H1 (cell line): ENCODE results near the gene HOOK1.

GRCh38 chr1:59669763-59670028, 145.1 kb upstream of the HOOK1 start:
- RRBS = no CpG with 5 or more reads among the region's 8 CpGs
CAGE:
- cytosol, long polyA plus RNA = no peak
- long polyA plus RNA = no peak
- nucleus, long polyA plus RNA = no peak

- RRBS = no CpG with 5 or more reads among the region's 6 CpGs
CAGE:
- cytosol, long polyA plus RNA = no peak
- long polyA plus RNA = no peak
- nucleus, long polyA plus RNA = no peak
Measured at GRCh38 chr1:59682344-59683214, 132.2 kb upstream of the HOOK1 start.

- RRBS = no CpG with 5 or more reads among the region's 4 CpGs
CAGE:
- cytosol, long polyA plus RNA = no peak
- long polyA plus RNA = no peak
- nucleus, long polyA plus RNA = no peak
Measured at GRCh38 chr1:59691349-59691741, 123.4 kb upstream of the HOOK1 start.

- RRBS = no CpG with 5 or more reads among the region's 1 CpG
CAGE:
- cytosol, long polyA plus RNA = no peak
- long polyA plus RNA = no peak
- nucleus, long polyA plus RNA = no peak
Measured at GRCh38 chr1:59703550-59703927, 111.2 kb upstream of the HOOK1 start.

- RRBS = no CpG with 5 or more reads among the region's 2 CpGs
CAGE:
- cytosol, long polyA plus RNA = no peak
- long polyA plus RNA = no peak
- nucleus, long polyA plus RNA = no peak
Measured at GRCh38 chr1:59743189-59743939, 71.4 kb upstream of the HOOK1 start.

- RRBS = under 1% methylated on average over 37 of the region's 86 CpGs
CAGE:
- cytosol, long polyA plus RNA = start-site peak on the plus strand at chr1:59814931-59815008, 224 reads
- long polyA plus RNA = start-site peak on the plus strand at chr1:59814917-59815008, 303 and 497 reads in 2 replicates
- nucleus, long polyA plus RNA = start-site peak on the plus strand at chr1:59814930-59815008, 330 reads
Measured at GRCh38 chr1:59814720-59815766, at the start of gene HOOK1. TSS of gene HOOK1 (plus strand) at chr1:59814949.

DNA sequence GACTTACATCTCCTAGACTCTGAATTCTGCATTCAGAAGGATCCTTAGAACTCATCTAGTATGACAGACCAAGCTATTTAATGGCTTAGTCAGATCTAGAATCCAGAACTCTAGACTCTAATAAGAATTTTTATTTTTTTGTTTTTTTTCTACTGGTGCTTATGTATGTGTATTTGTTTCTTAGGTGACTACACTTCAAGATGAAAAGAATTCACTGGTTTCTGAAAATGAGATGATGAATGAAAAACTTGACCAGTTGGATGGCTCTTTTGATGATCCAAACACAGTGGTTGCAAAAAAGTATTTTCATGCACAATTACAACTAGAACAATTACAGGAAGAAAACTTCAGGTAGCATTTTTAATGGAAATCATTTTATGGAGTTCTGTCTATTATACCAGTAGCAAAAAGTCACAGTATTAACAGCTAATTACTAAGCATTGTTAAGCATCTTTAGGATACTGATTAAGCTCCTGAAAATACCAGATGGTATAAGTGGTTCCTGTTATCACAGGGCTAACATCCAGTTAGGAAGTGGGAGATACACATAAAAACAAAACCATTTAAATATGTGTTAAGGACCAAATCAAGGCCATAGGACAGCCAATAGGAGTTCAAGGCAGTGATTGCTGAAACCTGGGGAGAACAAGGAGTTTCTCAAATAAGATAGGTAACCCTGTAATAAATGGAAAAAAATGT, 28.6 kb downstream of the HOOK1 start:
CAGE:
- cytosol, long polyA plus RNA = no peak
- long polyA plus RNA = no peak
- nucleus, long polyA plus RNA = no peak

DNA sequence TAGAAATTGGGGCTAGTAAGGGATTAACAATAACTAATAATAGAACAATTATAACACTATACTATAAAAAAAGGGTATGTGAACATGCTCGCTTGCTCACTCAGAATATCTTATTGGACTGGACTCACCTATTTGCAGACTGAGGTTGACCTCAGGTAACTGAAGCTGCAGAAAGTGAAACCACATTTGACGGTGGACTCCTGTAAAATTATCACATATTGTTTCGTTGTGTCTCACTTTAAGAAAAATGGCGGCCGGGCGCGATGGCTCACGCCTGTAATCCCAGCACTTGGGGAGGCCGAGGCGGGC, 209.1 kb upstream of the NFIA start:
- RRBS = no CpG with 5 or more reads among the region's 10 CpGs
CAGE:
- cytosol, long polyA plus RNA = no peak
- long polyA plus RNA = no peak
- nucleus, long polyA plus RNA = no peak

- RRBS = no CpG with 5 or more reads among the region's 13 CpGs
CAGE:
- cytosol, long polyA plus RNA = no peak
- long polyA plus RNA = no peak
- nucleus, long polyA plus RNA = no peak
Measured at GRCh38 chr1:60983688-60984336, 98.5 kb upstream of the NFIA start.

DNA sequence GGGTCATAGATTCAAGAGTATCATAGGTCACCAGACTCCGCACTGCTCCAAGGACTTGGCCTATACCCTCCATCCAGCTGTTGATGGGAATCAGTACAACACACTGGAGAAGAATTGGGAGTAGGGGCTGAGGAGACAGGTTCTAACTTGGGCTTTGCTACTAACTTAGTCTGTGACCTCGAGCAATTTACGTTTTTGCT, 84.9 kb upstream of the NFIA start:
- RRBS = no CpG with 5 or more reads among the region's 3 CpGs
CAGE:
- cytosol, long polyA plus RNA = no peak
- long polyA plus RNA = no peak
- nucleus, long polyA plus RNA = no peak

DNA sequence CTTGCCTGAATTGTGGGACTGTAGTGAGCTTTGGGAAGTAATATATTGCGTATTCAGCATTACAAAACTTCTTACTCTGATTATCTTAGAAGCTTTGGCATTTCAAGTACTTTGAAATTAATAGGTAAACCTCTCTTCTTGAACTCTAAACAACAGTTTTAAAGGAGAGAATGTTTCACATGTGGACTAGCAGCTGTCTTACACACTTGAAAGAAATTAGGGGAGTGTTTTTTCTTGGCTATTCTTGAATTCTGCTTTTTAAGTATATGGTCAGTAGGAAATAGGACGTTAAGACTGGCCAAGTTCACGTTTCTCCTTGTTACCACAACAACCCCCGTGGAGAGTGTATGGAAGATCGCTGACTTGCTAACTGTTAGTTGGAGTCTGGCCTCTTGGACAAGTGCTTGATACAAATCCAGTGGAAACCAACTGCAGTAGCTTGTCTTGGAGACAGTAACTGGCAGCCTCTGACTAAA, 3.9 kb upstream of the NFIA start:
- RRBS = no CpG with 5 or more reads among the region's 5 CpGs
CAGE:
- cytosol, long polyA plus RNA = no peak
- long polyA plus RNA = no peak
- nucleus, long polyA plus RNA = no peak

- RRBS = no CpG with 5 or more reads among the region's 11 CpGs
CAGE:
- cytosol, long polyA plus RNA = no peak
- long polyA plus RNA = no peak
- nucleus, long polyA plus RNA = no peak
Measured at GRCh38 chr1:61090430-61090869, 8.1 kb downstream of the NFIA start.

- RRBS = no CpG with 5 or more reads among the region's 6 CpGs
CAGE:
- cytosol, long polyA plus RNA = no peak
- long polyA plus RNA = no peak
- nucleus, long polyA plus RNA = no peak
Measured at GRCh38 chr1:61147883-61148451, 65.6 kb downstream of the NFIA start.

DNA sequence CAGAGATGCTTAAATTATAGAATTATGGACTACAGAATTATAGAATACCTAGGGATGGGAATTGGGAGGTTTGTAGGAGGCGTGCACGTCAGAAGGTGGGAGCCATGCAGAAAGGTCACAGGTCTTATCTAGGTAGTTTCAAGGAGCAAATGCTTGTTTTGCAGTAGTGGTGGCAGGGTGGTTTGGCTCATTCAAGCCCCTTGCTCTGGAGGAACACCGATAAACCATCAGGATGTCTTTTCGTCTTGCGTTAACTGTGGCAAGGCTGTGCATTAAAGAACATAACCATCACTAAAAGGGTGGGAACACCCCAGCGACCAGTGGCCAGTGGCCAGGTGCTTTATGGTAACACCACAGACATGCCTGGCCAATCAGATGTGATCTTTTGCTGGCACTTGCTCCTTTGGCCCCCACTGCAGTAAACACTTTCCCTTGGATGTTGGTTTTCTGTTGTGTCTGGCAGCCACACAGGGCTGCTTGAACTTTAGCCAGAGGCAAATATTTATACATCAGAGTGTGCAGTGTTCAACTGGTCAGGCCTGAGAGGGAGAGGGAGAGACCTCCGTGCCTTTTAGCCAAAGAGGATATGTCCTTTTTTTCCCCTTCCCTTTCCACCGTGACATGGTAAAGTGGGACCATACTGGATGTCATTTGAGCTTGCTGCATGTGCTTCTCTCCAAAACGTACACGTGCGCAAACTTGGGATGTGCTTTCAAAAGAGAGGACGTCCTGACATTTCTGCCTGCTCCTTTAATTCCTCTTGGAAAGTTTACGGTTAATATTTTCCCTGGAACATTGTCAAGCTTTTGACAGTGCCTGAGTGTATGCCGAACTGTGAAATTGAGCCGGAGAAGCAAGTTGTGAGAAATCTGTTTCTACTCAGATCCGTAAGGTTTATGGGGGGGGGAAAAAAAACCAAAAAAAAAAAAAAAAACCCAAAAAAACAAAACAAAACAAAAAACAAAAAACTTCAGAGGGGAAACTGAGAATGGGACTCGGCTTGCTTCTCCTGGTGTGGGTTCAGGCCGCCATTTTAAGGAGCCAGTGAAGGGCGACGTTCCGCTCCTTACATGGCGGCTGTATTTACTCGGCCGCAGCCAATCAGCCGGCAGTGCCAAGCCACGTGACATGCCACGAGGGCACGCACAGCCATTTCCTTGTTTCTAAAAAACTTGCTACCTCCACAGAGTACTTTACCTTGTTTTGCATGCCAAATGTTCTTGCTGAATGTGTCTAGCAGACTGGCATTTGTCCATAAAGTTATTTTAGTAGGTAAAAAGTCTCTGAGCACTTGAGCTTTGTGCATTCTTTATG, 101.3 kb downstream of the NFIA start:
- RRBS = no CpG with 5 or more reads among the region's 28 CpGs
CAGE:
- cytosol, long polyA plus RNA = no peak
- long polyA plus RNA = no peak
- nucleus, long polyA plus RNA = no peak

DNA sequence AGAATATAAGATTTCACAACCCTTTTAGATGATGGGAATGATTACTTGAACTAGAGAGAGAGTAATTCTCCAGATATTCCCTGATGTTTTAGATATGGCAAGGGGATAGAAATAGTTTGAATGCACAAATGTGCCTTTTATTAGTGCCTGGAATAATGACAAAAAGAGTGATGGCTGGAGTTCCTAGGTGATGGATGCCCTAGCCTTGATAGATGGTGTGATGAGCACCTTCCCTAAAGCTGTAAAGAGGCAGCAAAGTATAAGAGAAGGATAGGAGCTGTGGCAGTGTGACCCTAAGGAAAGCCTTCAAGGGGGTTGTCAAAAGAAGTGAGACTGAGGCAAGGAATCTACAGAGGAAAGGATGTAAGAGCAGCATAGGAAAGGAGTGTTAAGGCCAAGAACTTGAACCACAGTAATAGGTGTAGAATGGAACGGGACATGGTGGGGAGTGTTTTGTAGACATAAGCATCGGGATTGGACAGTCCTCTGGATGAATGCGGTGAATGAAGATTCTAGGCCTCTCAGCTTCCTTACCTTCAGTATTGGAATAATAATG, 317.5 kb downstream of the TM2D1 start:
- RRBS = no CpG with 5 or more reads among the region's 3 CpGs
CAGE:
- cytosol, long polyA plus RNA = no peak
- long polyA plus RNA = no peak
- nucleus, long polyA plus RNA = no peak

DNA sequence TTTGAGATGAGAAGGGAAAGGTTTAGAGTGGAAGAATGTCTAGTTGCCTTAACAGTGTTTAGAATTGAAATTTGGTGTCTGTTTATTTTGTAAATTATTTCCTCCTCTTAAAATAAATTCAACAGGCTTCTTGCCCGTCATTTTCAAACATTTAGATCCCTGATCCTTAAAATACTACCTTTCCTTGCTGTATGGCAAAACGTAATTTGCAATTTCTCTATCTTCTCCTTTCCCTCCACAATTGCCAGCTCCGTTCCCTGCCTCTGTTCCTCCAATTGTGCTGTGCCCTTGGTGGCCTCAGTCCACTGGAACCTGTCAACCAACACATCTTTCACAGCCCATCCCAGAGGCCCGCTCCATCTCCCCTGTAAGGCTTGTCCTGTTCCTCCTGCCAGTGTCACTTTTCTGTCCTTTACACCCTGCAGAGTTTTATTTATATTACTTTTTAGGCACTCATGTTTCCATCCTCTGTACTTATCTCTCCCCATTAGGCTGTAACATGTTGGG, 304.1 kb downstream of the TM2D1 start:
- RRBS = no CpG with 5 or more reads among the region's 4 CpGs
CAGE:
- cytosol, long polyA plus RNA = no peak
- long polyA plus RNA = no peak
- nucleus, long polyA plus RNA = no peak

DNA sequence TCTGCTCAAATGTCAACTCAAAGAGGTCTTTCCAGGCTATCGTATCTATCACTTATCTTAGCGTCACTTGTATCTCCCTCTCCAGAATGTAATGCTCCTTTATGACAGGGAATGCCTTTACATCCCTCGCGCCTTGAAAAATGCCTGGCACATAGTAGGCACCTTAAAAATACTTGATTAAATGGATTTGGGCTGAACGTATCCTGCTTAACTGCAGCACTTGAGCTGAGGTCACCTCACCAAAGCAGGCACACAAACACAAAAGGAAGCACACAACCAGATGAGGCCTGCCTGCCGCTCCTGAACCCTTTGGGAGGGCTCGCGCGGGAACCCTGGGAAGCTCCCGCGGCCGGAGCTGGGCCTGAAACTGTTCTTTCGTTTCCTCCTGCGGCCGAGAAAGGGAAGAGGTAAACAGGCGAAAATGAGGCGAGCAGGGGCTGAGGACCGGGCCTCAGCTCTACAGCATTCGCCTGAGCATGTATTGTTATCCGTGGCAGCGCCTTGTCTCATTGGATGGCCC, 1.1 kb upstream of the USP1 start:
- RRBS = under 1% methylated on average over 5 of the region's 21 CpGs
CAGE:
- cytosol, long polyA plus RNA = no peak
- long polyA plus RNA = no peak
- nucleus, long polyA plus RNA = no peak

- RRBS = no CpG with 5 or more reads among the region's 2 CpGs
CAGE:
- cytosol, long polyA plus RNA = no peak
- long polyA plus RNA = no peak
- nucleus, long polyA plus RNA = no peak
Measured at GRCh38 chr1:62596773-62597309, 479 bp upstream of the ANGPTL3 start.

- RRBS = no CpG with 5 or more reads among the region's 7 CpGs
CAGE:
- cytosol, long polyA plus RNA = no peak
- long polyA plus RNA = no peak
- nucleus, long polyA plus RNA = no peak
Measured at GRCh38 chr1:62598985-62599904, 1.9 kb downstream of the ANGPTL3 start.

DNA sequence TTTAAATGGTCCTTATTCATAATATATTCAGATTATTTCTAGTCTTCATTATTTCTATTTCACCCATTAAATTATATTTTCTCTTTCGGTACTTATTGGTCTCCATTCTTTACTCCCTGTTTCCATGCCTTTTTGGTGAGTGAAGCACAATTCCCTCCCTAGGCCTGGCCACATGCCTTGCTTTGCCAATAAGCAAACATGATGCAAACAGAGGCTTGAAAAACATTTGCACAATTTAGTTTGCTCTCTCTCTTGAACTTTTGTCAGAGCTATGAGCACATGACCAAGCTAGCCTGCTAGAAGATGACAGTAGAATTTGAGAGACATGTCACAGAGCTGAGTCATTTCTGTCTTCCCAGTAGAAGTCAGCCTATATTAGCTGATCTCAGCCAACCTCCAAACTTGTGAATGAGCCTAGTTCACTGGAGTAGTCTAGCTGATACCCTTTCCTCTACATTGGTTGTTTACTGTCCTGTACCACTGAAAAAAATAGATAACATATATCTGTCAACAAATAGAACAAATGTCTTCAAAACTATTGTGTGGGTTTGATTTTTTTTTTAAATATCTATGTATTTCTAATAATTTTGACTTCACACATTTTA, 24.6 kb downstream of the ANGPTL3 start:
- RRBS = no CpG with 5 or more reads among the region's 1 CpG
CAGE:
- cytosol, long polyA plus RNA = no peak
- long polyA plus RNA = no peak
- nucleus, long polyA plus RNA = no peak